Anterior vena cava (tissue), 1 donor: ENCODE measurements around a stretch of chr7.

DNA sequence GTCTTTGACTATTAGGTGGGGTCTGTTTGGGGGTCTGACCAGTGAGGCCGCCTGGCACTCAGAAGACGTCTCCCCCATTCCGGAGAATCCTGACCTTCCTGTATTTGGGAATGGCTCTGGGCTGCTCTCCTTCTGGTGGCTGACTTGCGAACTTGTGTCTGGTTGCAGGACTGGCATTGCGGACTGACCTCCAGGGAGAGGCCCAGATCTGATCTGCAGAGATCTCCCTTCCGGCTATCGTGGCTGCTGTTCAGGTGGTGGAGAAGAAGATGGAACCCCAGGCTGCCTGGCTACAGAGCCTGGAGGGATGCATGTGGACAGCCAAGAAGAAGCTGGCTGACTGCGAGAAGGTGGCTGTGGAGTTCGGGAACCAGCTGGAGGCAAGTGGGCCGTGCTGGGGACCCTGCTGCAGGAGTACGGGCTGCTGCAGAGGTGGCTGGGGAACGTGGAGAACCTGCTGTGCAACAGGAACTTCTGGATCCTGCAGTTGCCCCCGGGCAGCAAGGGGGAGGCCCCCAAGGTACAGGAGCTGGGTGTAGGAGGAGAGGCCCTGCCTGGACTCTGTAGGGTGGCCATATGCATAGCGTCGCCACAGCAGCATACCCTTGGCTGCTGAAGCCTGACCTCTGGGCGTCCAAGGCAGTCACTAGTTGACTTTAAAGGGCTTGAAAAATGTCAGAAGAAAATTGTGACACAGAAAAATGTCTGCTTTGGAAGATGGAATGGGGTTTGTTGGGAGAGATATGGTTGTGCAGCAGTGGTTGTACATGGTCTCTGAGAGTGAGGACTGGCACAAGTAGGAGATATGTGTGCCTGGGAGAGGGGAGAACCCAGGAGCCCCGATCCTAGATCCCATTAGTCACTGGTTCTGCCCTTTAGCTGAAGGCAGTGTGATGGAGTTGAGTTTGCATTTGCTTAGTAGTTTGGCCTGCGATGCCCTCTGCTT lies 25.7 kb downstream of the ZNF783 start:
- PRO-cap = no peak

DNA sequence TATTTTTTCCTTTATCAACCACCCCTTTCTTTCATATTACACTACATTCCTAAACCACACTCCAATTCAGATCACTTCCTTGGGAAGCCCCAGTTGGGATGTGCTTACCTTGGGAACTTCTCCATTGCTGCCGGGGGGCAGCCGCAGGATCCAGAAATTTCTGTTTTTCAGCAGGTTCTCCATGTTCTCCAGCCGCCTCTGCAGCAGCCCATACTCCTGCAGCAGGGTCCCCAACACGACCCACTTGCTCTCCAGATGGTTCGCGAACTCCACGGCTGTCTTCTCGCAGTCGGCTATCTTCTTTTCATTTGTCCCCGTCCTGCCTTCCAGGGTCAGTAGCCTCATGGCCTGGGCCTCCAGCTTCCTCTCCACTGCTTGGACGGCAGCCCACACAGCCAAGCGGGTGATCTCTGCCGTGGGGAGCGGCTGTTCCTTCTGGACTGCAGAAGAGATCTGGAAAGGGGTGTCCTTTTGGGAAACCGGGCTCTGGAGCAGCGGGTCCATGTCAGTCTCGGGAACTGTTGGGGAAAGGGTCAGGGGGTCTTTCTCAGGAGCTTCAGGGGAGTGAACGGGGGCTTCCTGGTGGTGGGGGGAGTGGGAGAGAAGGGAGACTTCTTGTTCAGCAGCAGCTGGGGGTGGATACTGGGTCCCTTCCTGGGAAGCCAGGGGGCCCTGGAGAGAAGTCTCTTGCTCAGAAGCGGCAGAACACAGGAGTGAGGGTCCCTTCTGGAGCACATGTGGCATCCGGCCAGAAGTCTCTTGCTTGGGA lies 5.6 kb downstream of the ZNF777 start:
- PRO-cap = no peak

DNA sequence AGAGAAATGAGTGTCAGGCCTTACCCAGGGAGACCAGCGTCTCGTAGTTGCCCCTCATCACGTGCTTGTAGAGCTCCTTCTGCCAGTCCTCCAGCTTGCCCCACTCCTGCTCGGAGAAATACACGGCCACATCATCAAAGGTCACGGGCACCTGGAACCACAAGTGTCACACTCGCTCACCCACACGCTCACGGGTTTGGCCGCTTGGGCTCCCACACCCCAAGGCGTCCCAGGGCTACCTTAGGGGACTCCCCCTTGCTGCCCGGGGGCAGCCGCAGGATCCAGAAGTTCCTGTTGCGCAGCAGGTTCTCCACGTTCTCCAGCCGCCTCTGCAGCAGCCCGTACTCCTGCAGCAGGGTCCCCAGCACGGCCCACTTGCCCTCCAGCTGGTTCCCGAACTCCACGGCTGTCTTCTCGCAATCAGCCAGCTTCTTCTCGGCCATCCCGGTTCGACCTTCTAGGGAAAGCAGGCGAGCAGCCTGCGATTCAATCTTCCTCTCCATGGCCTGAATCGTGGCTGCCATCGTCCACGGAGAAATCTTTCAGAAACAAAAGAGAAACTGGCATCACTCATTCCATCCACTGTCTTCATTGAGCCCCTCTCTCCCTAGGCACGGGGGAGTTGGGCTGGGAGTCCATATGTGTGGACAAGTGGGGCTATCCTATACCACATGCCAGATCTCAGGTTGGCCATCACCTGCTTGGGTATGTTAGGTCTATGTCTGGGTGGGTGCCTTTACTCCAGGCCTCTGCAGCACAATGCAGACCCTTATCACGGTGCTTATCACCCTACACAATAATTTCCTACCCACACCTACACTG lies 3.4 kb downstream of the ZNF746 start:
- PRO-cap = no peak

GRCh38 chr7:149564414-149564878 lies 66.8 kb upstream of the ZNF746 start:
- PRO-cap = no peak

DNA sequence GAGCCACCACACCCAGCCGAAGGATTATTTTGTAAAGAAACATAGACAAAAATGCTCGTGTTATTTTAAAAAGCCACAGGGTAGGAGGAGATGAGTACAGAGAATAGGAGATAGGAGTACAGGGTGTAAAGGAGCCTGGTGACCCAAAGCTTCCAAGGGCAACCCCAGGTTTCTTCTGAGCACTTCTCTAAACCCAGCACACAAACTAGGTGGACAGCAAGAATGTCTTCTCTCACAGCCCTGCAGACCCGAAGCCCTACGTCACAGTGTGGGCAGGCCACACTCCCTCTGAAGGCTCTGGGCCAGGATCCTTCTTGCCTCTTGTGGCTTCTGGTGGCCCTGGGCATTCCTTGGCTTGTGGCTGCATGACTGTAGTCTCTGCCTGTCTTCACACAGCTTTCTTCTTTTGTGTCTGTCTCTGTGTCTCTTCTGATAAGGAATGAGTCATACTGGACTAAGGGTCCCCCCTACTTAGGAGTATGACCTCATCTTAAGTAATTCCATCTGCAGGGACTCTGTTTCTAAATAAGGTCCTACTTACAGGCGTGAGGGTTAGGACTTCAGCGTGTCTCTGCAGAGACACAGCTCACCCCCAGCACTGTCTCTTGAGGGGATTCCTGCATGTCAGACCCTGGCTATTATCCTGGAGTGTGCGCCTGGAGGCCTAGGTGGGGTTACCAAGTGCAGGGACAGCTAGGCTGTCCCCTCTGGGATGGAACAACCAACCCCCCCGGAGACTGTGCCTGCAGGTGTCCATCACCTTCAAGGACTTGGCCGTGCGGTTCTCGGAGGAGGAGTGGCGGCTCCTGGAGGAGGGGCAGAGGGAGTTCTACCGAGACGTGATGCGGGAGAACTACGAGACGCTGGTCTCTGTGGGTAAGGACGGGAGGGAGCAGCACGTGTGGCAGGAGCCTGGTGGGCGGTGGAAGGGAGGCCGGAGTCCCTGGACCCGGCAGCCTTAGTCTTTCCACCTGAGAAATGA lies 4.3 kb downstream of the KRBA1 start:
- PRO-cap = no peak

GRCh38 chr7:149742129-149742486 lies 27.4 kb downstream of the KRBA1 start:
- PRO-cap = no peak

- PRO-cap = no peak
Measured at GRCh38 chr7:149764702-149765199, 8.6 kb downstream of the ZNF467 start.

DNA sequence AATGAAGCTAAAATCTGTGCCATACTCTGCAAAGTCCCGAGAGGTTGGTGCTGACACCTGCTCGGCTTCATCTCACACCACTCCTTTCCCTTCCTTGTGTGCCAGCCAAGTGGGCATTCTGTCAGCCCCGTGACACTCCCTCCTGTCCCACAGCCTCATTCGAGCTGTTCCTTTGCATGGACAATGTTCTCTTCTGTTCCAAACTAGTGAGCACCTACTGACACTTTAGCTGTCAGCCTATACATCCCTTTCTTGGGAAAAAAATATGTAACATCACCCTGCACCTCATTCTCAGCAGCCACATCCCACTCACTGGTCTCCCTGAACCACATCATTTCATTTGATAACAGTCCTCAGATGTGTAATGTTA lies 136.2 kb downstream of the ATP6V0E2 start:
- PRO-cap = no peak

DNA sequence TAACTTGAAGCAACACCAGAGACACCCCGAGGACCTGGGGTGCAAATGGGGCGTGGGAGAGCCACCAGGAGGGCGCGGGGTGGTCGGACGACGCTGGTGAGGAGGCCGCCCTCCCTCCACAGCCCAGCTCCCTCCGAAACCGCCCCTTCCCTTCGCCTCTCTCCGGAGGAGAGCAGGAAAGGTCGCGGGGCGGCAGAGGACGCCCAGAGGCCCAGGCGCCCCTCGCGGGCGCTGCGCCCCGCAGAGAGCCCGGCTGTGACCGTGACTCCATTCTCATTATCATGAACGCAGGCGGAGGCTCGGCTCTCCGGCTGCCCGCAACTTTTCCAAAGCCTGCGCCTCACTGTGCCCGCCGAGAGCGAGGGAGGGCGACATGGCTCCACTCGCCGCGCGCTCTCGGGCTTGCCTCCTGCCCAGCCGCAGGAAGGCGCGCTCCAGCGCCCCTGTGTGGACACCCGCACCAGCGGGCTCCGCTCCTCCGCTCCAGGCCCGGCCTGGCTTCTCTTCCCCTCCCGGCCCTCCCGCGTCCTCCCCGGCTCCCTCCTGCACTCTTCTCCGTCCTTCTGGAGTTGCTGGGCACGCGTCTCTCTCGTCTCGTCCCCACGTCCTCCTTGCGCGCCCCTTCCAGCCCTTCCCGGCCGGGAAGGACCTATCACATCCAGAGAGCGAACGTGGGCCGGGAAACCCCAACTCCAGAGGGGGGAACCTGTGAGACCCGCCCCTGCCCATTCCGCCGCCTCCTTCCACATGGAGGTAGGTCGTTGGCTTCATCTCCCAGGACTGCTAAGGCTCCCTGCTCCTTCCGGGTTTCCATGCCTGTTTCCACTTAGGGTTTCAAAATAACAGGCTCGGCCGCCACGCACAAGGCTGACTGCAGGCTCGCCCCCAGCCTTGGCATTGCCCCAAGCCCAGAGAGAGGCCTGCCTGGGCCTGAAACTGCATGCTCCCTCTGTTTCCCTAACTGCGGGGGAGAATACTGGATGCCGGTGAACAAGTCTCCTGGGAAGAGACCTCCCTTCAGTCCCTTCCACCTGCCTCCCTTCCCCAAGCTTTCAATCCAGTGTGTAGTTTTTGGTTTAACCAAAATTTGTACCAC lies 175.3 kb downstream of the ATP6V0E2 start:
- PRO-cap = no peak

DNA sequence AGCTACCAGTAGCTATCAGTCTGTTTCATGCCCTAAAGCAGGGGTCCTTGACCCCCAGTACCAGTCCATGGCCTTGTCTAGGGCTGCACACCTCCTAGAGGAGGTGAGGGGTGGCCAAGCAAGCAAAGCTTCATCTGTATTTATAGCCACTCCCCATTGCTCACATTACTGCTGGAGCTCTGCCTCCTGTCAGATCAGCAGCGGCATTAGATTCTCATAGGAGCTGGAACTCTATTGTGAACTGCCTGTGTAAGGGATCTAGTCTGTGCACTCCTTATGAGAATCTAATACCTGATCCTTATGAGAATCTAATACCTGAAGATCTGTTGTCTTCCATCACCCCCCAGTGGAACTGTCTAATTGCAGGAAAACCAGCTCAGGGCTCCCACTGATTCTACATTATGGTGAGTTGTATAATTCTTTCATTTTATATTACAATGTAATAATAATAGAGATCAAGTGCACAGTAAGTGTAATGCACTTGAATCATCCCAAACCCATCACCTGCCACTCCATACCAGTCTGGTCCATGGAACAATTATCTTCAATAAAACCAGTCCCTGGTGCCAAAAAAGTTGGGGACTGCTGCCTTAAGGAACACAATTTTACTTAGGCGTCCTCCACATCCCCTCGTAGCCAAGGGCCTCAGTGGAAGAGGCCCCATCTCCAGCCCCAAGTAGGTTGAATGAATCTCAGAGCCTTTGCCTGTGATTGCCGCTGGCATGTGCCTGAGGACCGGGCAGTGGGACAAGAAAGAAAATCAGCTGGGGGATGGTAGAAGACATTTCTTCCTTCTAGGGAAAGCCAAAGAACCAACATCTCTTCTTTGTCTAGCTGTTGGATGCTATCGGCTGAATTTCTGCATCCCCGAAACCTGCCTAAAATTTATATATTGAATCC lies 154.8 kb upstream of the LRRC61 start:
- PRO-cap = no peak

GRCh38 chr7:150169902-150170586 lies 153.1 kb upstream of the LRRC61 start:
- PRO-cap = no peak

- PRO-cap = no peak
Measured at GRCh38 chr7:150355032-150355782, 13.4 kb upstream of the REPIN1 start.

GRCh38 chr7:150382879-150383100 lies 3.7 kb downstream of the ZNF775 start:
- PRO-cap = no peak

DNA sequence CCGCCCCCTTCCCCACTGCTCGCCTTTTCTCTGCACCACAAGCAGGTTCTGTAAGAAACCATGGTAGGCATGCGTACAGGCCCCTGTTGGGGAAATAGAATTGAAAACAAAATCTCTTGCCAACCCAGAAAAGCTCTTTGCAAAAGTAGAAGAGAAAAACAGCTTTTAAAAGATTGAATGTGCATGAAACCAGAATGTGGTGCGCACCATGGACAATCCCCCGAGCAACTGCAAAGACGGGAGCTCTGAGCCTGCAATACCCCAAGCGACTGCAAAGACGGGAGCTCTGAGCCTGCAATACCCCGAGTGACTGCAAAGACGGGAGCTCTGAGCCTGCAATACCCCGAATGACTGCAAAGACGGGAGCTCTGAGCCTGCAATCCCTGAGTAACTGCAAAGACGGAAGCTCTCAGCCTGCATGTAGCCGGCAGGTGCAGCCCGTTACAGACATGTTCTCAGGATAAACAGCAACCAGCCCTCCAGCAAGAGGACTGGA lies 6.1 kb downstream of the ZNF775 start:
- PRO-cap = no peak

GRCh38 chr7:150421044-150421400 lies 15.5 kb downstream of the ENSG00000284691 start:
- PRO-cap = no peak

DNA sequence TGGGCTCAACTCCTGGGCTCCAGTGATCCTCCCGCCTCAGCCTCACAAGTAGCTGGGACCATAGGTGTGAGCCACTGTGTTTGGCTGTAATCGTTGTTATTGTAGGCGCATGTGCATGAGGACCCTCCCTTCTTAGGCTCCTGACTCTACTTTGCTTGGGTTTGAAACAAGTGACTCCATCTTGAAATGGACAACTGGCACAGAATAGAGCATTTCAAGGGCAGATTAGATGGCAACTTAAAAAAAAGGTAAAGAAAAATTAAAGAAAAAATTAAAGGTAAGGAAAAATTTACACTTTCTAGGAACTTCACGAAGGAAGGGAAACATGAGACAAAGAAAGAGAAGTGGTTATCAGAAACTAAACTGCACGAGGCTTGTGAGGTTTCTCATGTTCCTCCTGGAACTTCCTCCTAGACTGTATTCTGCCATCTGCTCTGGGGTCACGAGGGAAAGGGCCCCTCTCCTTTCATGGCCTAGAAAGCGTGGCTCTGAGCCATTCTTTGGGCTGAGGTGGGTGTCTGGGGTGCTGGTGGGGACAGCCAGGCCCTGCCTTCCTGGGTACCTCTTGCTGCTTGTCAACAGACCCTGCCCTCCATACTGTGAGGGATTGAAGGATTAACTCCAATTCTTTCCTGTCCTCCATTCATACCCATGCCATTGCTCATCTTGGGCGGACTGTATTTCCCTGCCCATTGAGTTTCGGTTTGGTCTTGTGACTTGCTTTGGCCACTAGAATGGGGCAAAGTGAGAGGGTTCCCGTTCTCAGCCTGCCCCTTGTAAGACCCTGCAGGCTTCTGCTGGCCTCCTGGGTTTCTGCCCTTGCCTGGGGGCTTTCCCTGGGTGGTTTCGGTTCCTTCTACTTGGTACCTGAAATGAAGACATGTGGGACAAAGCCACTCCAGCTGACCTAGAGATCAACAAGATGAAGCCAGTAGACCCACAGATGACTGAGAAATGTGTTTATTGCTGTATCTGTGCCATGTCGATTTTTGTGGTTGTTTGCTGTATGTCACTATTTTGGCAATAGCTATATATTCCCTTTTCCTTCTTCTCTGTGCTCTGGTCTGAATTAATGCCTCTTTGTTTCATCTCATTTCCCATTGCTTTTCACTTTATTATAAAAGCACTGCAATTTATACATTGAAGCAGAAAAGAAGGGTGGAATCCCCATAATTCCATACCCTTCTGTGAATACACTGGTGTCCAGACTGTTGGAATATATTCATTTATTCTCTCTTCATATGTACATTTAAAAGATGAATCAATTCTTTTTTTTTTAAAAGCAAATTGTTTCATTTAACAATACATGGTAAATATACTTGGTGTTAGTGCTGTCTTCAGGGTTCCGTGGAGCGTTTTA lies 14.9 kb upstream of the GIMAP8 start:
- PRO-cap = no peak

DNA sequence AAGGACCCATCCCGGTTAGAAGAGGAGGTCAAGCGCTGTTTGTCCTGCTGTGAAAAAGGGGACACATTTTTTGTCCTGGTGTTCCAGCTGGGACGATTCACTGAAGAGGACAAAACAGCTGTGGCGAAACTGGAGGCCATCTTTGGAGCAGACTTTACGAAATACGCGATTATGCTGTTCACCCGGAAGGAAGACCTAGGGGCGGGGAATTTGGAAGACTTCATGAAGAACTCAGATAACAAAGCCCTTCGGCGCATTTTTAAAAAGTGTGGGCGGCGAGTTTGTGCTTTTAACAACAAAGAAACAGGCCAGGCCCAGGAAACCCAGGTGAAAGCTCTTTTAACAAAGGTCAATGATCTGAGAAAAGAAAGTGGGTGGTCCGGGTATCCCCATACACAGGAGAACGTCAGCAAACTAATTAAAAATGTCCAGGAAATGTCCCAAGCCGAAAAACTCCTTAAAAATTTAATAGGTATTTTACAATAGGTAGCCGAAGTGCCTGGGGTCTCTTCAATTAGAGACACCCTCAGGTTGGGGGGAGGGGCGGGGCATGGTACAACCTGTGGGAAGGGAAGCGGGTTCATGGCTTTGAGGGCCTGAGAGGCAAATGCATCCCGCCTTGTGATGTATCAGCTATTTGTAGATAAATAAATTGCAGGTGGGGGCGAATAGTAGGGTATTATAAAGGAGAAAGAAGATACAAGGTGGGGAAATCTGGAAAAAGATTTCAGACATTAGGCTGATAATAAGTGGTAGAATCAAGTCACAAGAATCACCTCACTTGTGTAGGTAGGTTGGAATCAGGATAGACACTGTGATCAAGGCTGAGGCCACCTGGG lies 27.1 kb downstream of the GIMAP8 start:
- PRO-cap = no peak

GRCh38 chr7:150556621-150557254 lies 10.5 kb upstream of the GIMAP4 start:
- PRO-cap = no peak

DNA sequence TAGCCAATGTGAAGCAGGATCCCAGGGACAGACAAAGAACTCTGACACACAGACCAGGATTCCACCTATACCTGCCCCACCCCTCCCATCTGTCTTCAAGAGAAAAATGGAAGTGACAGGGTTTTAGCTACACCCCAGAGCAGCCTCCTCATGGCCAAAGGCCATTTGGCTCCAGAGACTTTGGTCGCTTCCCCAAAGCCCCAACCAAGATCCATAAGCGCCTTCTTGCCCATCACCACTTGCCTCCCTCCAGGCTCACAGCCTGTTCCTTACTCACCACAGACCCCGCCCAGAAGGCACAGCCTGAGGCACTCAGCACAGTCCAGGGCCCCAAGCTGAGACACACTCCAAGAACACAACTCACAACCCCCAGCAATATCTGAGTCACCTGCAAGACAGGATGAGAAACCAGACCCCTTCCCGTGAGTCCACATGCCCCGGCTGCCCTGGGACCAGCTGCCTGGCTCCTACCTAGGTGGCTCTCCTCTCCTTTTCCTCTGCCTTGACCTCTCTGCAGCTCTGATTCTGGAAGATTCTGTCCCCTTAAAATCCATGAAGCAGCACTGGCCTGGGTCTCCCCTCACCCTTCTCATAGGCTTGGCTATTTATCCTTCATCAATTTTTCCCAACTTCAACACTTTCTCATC lies 6.4 kb downstream of the TMEM176B start:
- PRO-cap = no peak

- PRO-cap = no peak
Measured at GRCh38 chr7:150825919-150826961, 25.7 kb downstream of the TMEM176A start.